Gastrocnemius medialis (tissue), 3 donors: ENCODE measurements around the genes TPPP and NKD2.

GRCh38 chr5:14949-15393 is 77.0 kb upstream of the PLEKHG4B start:
- PRO-cap = no peak
- RAMPAGE, long total RNA, 3 experiments = no peak in any of the 3 experiments

- PRO-cap = no peak
- RAMPAGE, long total RNA, 3 experiments = no peak in any of the 3 experiments
These were observed 649 bp downstream of the PLEKHG4B start for GRCh38 chr5:92546-93088.

- PRO-cap = no peak
- RAMPAGE, long total RNA, 3 experiments = no peak in any of the 3 experiments
These were observed 22.9 kb upstream of the LRRC14B start for GRCh38 chr5:168467-168727.

GRCh38 chr5:206322-206849 is 11.6 kb downstream of the CCDC127 start:
- PRO-cap = unidirectional peak, minus-strand start at chr5:206575
- RAMPAGE, long total RNA, 3 experiments = no peak in any of the 3 experiments

DNA sequence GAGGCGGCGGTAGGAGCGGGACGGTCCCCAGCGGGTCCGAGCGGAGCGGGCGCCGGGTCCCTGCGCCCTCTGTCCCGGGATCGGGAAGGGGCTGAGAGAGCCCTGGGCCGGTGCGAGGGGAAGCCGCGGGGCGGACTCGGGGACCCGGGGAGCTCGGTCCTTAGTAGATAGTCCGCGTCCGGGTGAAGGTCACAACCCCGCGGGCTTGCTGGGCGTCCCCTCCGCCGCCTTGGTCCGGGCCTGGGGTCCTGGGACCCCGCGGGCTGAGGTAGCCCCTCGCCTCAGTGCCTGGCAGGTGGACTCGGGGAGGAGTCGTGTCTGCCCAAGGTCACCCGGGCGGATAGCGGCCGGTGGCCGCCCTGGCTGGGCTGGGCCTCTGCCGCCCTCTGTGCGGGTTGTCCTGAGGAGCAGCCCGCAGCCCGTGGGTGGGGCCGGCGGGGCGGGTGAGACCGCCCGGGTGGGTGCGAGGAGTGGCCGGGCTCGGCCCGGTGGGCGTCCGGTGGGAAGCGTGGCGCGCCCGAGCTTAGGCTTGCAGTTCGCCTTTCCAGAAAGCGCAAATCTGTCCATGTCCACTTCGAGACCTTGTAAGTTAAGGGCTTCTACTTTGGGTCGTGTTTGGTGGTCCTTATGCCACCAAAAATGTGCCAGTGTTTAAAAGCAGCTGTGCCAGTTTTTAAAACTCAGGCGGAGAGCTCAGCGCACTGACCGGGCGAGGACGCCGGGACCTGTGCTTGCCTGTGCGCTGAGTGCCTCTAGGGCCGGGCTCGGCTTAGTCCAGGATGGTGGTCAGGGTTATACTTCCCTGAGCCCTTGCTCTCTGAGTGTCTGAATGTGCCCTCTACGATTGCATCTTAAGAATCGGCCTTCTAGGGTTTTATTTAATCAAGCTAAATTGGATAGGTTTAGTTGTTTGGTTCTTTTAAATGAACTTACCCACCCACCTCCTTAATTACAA is 617 bp downstream of the SDHA start:
- PRO-cap = unidirectional peak, plus-strand start at position 343 of the sequence; unidirectional peak, minus-strand start at position 390 of the sequence; unidirectional peak, minus-strand start at position 729 of the sequence
- RAMPAGE, long total RNA, 3 experiments = no peak in any of the 3 experiments

DNA sequence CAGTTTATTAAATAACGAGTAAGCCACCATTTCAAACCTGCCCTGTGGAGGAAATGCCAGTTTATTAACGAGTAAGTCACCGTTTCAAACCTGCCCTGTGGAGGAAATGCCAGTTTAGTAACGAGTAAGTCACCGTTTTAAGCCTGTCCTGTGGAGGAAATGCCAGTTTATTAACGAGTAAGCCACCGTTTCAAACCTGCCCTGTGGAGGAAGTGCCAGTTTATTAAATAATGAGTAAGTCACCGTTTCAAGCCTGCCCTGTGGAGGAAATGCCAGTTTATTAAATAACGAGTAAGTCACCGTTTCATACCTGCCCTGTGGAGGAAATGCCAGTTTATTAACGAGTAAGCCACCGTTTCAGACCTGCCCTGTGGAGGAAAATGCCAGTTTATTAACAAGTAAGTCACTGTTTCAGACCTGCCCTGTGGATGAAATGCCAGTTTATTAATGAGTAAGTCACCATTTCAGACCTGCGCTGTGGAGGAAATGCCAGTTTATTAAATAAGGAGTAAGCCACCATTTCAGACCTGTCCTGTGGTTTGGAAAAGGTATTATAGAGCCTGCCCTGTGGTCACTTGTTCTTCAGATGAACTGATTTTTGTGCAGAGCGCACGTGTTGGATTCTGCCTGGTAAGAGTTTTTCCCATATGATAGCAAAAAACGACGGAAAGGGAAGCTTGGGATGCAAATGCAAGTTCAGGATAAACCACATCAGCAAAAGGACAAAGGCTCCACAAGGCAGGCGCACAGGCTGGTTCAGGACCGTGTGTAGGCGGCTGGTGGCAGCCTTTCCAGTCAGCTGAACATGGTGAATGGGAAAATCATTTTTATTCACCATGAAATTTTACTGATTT is 18.8 kb upstream of the PDCD6 start:
- PRO-cap = no peak
- RAMPAGE, long total RNA, 3 experiments = no peak in any of the 3 experiments

DNA sequence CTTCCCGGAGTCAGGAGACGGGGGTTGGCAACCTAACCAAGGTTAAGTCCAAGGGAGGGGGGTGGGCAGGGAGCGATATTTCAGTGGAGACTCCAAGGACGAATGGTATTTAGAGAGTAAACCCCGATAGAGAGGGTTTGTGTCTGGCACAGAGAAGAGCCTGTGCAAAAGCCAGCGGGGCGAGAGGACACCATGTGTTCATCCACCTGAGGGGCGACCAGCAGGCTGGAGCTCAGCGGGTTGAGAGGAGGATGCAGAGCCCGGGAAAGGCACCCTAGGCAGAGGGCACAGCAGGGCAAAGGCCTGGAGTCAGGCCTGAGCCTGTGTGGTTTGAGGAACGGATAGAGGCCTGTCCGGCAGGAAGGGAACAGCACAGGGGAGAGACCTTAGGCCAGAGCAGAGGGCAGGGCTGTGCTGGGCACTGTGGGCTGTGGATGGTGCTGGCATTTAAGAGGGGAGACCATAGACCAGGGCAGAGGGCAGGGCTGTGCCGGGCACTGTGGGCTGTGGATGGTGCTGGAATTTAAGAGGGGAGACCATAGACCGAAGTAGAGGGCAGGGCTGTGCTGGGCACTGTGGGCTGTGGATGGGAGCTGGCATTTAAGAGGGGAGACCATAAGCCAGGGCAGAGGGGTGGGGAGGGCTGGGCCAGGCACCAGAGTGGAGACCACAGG is 8.6 kb downstream of the PDCD6 start:
- PRO-cap = no peak
- RAMPAGE, long total RNA, 3 experiments = no peak in any of the 3 experiments

DNA sequence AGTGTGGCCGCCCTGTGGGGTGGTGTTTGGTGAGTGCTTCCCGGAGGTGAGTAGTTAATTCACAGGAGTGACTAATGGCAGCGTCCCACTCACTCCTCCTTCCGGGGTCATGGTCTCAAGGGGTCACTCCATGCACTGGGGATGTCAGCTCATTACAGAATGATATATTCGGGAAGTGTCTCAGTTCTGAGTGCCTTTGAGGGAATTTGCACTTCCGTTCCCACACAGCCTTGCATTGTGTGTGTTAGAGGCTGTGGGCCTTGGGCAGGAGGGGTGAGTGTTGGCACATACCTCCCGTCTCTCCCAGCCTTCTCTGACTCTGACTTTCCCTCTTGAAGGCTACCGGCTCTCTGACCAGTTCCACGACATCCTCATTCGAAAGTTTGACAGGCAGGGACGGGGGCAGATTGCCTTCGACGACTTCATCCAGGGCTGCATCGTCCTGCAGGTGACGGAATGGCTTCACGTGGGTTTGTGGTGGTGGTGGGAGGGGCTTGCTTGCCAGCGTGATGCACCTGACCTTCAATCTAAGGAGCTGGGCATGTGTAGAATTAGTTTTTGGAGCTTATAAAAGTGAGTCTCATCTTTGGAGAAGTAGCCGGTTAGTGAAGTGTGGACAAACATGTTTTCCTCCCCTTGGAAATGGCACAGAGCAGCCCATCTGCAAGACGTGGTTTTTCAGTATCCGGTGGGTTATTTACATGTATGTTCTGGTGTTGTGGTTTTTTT is 10.4 kb upstream of the AHRR start:
- PRO-cap = no peak
- RAMPAGE, long total RNA, 3 experiments = no peak in any of the 3 experiments

DNA sequence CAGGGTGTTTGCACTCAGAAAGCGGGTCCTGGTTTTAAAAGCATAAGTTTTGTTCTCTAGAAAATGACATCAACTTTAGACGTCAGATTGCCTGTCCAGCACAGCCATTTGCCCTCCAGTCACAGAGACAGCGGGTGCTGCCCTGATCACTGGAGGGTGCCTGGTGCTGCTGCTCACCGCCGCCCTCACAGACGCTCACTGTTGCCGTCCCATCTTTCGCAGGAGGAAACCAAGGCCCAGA is 43.7 kb upstream of the EXOC3 start:
- PRO-cap = no peak
- RAMPAGE, long total RNA, 3 experiments = no peak in any of the 3 experiments

DNA sequence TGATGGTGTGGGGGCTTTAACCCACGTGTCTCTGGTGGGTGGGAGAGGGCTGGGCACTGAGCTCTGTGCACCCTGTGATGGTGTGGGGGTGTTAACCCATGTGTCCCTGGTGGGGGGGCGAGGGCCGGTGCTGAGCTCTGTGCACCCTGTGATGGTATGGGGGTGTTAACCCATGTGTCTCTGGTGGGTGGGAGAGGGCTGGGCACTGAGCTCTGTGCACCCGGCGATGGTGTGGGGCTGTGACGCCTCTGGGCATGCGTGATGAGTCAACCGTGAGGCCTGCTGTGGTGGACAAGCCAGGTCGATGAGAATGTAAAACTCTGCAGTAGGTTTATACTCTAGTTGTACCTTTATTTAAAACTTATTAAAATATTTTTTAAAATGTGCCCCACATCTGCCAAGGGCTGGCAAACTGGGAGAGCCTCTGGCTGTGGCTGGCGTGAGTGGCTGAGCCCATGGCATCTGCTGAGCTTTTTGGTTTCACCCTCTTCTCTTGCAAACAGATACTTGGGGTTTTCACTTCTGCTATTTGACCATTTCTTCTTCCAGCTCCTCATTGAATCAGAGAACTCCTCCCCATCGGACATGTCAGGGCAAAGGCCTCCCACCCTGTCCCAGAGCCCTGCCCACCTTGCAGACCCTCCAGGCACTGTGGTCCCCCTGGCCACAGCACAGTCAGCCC is 18.6 kb upstream of the EXOC3 start:
- PRO-cap = no peak
- RAMPAGE, long total RNA, 3 experiments = no peak in any of the 3 experiments

DNA sequence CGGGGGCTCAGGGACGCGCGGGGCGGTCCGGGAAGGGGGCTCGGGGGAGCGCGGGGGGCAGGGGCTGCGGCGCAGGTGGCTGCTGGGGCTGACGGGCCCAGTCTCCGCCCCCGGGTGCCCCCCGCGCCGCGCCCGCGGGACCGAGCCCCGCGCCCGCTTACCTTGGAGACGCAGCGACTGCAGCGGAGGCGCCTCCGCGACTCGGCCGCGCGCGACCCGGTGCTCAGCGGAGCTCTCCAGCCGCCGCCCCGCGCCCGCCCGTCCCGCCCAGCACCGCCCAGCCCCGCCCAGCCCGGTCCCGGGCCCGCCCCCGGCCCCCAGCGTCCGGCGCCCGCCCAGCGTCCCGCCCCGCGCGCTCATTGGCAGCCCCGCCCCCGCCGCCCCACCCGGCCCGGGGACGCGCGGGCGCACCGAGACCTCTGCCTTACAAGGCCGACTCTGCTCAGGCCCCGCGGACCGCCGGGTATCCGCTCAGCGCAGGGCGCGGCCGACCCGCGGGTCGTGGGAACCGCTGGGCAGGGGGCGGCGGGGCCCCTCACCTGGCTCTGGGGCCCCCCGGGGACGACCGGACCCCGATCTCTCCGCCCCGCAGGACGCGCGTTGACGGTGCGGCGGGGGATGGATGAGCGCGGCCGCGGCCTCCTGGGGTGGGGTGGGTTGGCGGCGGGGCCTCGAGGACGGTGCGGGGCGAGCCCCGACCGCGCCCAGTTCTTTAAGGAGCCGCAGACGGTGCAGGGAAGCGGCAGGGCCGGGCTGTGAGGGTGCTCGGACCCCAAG is at the start of gene TPPP:
Gene TPPP, minus strand, starts transcription at position 236 of the 777 bp plus-strand sequence.
- PRO-cap = bidirectional peak, plus-strand start at position 385 of the sequence, minus-strand start at position 221 of the sequence
- RAMPAGE, long total RNA, 3 experiments = start-site peak on the minus strand in 3 of 3 experiments, centred at positions 198 to 225 of the sequence, 19 to 29 reads per replicate

DNA sequence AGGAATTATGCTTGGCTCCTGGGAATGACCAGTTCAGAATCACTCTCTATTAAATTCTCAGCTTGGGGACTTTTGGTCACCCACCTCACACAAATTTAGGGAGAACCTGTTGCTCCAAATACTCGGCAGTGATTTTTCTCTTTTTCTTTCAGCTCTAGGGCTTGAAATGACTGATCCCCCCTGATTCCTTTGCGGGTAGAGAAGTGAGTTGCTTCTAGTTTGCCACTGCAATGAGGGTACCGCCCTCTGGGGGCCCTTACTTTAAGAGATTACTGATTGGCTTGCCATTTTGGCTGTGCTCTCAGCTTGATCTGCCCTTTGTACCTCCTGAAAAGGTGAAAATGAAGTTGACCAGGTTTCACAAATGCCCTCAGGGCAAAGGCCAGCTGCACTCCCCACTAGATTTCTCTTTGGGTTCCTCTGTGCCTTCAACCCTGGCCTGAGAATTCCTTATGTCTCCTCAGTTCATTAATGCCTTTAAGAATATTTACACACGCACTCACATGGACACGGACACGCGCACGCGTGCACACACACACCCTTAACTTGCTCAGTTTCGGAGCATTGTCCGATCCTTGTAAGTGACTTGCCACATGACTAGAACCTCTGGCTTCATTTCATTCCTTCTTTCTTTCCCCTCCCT is 20.6 kb upstream of the TPPP start:
- PRO-cap = no peak
- RAMPAGE, long total RNA, 3 experiments = no peak in any of the 3 experiments

GRCh38 chr5:782856-783602 is 1.5 kb downstream of the ZDHHC11B start:
- PRO-cap = unidirectional peak, plus-strand start at chr5:783307
- RAMPAGE, long total RNA, 3 experiments = no peak in any of the 3 experiments

DNA sequence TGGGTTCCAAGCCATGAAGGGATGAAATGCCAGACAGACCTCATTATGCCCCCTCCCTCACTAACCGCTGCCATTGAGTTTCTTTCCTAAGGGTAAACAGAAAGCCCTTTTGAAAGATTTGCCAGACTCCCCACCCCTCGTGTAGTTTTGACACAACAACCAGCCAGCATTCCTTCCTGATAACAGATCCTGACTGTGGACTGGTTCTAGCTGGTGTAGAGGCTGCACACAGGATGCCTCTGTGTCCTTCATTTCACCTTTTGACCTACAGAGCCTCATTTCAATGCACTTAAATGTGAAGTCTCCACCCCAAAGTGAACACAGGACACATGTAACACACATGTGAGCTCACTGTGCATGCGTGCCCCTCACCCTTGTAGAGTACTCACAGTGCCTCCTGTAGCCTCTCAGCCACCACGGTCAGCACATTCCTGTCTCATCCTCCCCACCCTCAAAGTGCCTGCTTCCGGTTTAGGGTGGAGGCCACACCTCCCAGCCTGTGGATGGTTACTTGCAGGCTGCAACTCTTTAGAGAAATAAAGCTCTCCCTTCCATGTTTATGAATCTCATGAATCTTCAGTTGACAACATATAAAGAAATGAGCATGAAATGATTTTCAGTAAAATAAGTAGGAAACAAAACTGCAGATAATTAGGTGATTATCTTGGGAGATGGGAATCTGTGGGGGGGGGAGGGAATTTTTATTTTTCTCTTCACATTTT is 11.6 kb upstream of the NKD2 start:
- PRO-cap = no peak
- RAMPAGE, long total RNA, 3 experiments = no peak in any of the 3 experiments

DNA sequence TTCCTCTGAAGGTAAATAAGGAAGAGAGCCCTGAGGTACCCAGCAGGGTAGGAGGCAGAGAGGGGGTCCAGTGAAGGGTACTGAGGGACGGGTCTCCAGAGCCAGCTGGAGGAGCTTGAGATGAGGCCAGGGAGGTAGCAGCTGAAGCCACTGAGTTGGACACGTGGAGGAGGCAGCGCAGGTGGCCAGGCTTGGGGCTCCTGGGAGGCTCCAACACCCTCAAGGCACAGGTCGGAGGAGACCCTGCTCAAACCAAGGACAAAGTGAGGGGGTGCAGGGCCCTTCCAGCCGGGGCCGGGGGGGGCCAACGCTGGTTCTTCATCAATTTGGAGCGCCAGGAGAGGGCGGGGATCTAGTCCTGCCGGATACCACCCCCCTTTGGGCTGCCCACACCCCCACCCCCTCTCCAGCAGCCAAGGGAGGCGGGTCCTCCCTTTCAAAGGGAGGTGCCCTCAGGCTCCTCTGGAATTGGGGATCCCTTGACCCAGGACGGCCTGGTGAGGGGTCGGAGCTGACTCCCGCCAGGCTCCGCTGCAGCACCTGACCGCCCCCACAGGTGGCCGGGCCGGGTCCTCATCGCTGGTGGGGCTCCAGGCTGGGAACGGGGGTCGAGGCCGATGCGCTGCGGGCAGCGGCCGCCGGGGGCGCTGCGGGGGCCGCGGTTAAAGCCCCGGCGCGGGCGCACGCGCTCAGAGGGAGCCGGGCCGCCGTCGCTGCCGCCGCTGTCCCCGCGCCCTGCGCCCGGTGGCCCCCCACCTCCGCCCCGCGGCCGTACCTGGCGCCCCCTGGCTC is at the start of gene NKD2:
Gene NKD2, plus strand, starts transcription at position 692 of the 792 bp plus-strand sequence.
- PRO-cap = unidirectional peak, plus-strand start at position 692 of the sequence
- RAMPAGE, long total RNA, 3 experiments = no peak in any of the 3 experiments

GRCh38 chr5:1008903-1009287 is 293 bp downstream of the NKD2 start:
- PRO-cap = no peak
- RAMPAGE, long total RNA, 3 experiments = no peak in any of the 3 experiments

DNA sequence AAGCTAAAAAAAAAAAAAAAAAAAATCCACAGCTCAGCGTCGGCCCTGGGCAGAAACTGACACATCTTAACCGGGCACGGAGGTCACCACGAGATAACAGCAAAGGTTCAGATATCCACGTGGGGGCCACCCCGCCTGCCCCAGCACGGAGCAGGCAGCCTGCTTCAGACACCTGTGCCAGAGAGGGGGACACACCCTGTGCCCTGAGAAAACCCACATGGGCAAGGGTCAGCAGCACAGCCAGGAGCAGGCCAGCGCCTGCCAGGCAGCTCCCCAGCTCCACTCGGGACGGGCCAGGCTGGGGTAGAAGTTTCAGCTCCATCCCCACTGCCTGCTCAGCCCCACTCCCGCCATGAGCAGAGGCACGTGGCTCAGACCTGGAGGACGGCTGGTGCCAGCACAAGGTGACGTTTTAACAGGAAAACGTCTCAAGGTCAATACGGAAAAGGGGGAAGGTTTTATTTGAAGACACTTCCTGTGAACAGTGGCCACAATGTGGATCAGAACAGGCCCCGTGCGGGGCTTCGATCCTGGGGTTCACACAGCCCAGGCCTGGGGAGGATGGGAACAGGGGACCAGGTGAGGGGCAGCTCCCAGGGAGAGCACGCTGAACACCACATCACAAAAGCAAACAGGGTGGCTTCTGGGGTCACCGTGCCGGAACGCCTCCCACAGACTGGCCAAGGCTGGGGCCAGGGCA is 22.1 kb downstream of the SLC12A7 start:
- PRO-cap = no peak
- RAMPAGE, long total RNA, 3 experiments = no peak in any of the 3 experiments

DNA sequence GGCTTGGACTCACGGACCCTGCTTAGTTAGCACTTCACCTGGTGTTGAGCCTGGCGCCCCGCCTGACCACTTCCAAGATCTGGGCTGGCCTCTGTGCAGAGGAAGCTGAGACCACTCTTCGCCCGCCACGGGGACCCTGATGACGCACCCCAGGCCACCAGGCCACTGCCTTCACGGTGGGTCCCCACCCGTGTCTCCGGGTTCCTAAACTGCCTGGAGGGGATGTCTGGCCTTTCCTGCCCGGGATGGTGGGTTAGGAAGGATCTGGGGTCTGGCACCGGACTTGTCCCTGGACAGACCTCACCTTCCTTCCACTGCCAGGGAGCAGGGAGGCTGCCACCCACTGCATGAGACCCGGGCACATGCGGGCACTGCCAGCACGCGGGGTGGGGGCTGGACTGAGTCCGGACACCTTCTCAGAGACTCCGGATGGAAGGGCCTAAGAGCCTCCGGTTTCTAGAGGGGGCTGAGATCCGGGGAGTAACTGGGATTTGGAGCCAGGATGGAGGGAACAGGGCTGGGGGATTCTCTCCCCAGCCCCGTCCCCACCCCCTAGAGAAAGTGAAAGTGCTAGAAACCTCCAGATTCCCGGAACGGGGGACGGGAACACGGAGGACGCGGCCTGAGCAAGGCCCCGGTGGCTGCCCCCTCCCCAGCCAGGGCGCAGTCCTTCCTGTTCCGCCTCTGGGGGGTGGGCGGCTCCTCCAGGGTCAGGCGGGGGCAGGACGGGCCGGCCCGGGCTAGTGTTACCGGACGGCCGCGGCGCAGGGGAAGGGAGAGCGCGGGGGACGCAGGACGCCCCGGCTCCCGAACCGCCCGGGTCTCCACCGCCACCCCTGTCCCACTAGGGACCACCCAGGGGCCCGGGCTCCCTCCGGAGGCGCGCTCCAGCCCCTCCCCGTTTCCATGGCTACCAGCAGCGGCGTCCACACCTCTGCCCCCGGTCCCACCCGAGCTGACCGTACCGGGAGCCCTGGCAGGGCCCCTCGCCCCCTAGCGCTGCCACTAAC is 865 bp downstream of the SLC12A7 start:
- PRO-cap = bidirectional peak, plus-strand start at position 713 of the sequence, minus-strand start at position 650 of the sequence
- RAMPAGE, long total RNA, 3 experiments = no peak in any of the 3 experiments

GRCh38 chr5:1130039-1131014 is 18.5 kb upstream of the SLC12A7 start:
- PRO-cap = no peak
- RAMPAGE, long total RNA, 3 experiments = no peak in any of the 3 experiments

- PRO-cap = no peak
- RAMPAGE, long total RNA, 3 experiments = no peak in any of the 3 experiments
These were observed 36.4 kb upstream of the SLC6A19 start for GRCh38 chr5:1164854-1165482.